ENCODE measurements around a stretch of chr10.

- PRO-cap = no peak
- RRBS = 88% methylated on average over 8 of the region's 22 CpGs
Measured at GRCh38 chr10:99233386-99233934, 2.2 kb downstream of the HPSE2 start.

DNA sequence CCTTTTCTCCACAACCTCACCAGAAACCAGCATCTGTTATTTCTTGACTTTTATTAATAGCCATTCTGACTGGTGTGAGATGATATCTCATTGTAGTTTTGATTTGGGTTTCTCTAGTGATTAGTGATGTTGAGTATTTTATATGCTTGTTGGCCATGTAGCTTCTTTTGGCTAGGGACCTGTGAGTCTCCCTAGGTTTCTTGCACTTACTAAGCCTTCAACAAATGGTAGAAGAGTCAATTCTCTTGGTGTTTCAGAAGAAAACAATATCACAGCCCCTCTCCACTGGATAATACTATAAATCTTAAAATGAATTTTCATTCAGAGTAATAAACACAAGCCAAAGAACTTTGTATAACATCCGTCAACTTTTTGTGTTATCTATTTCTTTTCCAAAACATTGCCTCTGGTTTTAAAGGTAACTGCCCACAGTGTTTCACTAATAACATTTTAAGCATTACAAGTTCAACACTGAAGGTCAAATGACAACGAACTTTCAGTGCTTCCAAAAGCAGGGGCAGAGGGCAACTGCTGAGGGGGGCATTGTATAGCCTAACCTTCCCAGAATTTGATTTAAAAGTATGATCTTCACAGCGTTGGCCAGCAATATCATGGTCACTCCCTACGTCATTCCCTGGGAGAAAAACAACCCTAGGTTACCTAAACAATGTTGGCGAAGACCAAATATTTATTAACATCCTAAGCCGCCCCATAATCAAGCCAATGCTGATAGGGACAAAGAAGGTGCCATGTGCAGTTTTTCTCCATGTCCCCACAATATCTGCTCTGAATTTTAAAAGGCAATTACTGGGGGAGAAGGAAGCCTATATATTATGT is 2.3 kb upstream of the GOT1 start:
- PRO-cap = no peak
- RRBS = no CpG with 5 or more reads among the region's 6 CpGs

DNA sequence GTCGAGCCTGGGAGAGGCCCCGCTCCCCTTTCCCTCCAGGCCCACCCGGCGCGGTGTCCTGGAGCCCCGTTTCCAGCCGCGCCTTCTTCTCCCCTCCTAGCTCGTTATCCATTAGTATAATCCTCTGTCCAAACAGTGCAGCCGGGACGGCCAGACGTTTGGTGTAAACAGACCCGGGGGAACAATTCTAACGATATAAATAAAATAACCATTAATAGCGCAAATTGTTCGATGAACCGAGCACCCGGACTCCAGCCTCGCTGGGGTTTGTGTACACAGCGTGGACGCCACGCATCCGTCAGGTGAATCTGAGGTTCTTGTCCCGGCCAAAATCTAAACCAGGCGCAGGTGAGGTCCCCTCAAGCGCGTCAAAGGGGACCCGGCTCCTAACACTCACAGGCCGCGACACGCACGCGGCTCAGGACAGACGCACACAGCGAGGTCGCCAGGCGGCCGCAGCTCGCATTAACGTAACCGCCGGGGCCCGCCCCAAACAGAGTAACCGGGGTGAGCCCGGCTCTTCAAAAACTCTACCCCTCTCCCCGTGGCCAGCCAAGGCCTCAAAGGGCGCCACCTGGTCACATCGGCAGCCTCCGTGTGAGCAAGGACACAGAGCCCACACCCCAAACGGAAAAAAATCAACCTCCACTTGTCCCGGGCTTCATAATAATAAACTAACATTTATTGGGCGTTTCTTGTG is 10.7 kb upstream of the NKX2-3 start:
- PRO-cap = no peak
- RRBS = 71% methylated on average over 22 of the region's 52 CpGs

DNA sequence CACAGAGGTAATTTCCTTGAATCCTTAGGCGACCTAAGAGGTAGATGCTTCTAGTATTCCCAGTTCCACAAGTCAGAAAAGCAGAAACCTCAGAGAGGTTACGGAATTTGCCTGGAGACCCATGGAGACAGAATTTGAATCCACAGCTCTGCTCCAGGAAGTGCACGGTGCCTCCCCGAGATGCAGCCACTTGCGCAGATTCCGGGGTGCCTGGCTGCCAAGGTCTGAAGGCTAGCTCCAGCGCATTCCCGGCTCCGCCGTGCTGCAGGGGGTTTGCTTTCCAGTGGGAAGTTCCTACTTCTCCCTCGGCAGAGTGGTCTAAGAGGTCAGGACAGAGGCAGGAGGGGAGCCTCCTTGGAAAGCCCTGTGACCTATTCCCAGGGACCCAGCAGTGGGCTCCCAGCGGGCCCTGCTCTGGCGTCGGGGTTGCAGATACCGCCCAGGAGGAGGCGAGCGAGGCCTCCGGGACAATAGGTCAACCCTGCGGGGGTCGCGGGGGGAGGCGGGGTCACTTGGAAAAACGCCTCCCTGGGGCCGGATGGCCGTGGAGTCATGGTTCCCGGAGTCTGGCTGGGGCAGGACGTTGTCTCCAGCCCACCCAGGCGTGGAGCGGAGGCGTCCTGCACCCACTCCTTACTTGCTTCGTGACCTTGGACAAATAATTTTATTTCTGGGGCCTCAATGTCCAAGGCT is 10.0 kb upstream of the NKX2-3 start:
- PRO-cap = no peak
- RRBS = 42% methylated on average over 10 of the region's 31 CpGs

DNA sequence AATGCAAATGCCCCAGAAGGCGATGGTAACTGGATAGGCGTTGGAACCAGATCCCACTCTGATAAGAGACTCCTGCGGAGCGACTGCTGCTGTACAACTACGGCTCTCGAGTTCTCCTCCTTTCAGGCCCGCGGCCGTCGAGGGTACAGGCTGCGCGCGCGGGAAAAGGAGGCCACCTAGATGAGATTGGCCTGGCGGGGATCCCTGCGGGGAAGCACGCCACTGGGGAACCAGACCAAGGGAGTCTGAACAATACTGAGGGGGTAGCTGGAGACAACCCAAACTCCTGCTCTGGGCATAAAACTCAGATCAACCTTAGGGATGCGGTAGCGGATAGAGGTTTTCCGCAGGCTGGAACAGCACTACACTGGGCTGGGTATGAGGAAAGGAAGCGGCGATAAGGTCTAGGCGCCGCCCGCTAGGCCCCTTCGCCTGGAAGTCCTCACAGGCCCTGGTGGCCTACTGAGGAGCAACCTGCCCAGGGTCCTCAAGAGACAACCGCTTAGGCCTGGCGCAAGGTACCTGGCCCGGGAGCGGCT is 2.8 kb upstream of the NKX2-3 start:
- PRO-cap = no peak
- RRBS = 54% methylated on average over 2 of the region's 30 CpGs

GRCh38 chr10:99530668-99531433 is 1.9 kb upstream of the NKX2-3 start:
- PRO-cap = no peak
- RRBS = 74% methylated on average over 7 of the region's 47 CpGs

GRCh38 chr10:99531434-99532218 is 1.1 kb upstream of the NKX2-3 start:
- PRO-cap = no peak
- RRBS = no CpG with 5 or more reads among the region's 26 CpGs

GRCh38 chr10:99775659-99775989 is 6.8 kb upstream of the ABCC2 start:
- PRO-cap = no peak

DNA sequence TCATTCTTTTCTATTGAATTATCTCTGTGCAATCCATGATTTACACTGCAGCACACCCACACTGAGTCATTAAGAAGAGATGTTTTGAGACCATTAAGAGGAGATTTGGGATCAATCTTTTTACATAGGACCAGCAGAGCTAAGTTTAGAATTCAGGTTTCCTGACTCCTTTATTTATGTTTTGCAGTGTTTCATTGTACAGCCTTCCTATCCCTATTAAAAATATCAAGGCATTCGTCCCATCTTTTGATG is 6.5 kb upstream of the ABCC2 start:
- PRO-cap = no peak
- RRBS = no CpG with 5 or more reads among the region's 1 CpG

GRCh38 chr10:99844437-99845020 is 62.1 kb downstream of the ABCC2 start:
- PRO-cap = no peak
- RRBS = no CpG with 5 or more reads among the region's 6 CpGs

- PRO-cap = no peak
- RRBS = no CpG with 5 or more reads among the region's 3 CpGs
Measured at GRCh38 chr10:99927702-99928288, 82.0 kb downstream of the DNMBP start.

- PRO-cap = no peak
- RRBS = no CpG with 5 or more reads among the region's 8 CpGs
Measured at GRCh38 chr10:99981539-99982245, 28.1 kb downstream of the DNMBP start.

- PRO-cap = no peak
- RRBS = no CpG with 5 or more reads among the region's 1 CpG
Measured at GRCh38 chr10:100175726-100176265, 10.0 kb downstream of the ERLIN1 start.

GRCh38 chr10:100285800-100286538 is 511 bp downstream of the BLOC1S2 start:
- PRO-cap = bidirectional peak, plus-strand start at chr10:100285909, minus-strand start at chr10:100285737; bidirectional peak, plus-strand start at chr10:100286257, minus-strand start at chr10:100286130
- RRBS = no CpG with 5 or more reads among the region's 24 CpGs

- PRO-cap = no peak
- RRBS = no CpG with 5 or more reads among the region's 11 CpGs
Measured at GRCh38 chr10:100345453-100346268, 1.4 kb upstream of the SCD start.

DNA sequence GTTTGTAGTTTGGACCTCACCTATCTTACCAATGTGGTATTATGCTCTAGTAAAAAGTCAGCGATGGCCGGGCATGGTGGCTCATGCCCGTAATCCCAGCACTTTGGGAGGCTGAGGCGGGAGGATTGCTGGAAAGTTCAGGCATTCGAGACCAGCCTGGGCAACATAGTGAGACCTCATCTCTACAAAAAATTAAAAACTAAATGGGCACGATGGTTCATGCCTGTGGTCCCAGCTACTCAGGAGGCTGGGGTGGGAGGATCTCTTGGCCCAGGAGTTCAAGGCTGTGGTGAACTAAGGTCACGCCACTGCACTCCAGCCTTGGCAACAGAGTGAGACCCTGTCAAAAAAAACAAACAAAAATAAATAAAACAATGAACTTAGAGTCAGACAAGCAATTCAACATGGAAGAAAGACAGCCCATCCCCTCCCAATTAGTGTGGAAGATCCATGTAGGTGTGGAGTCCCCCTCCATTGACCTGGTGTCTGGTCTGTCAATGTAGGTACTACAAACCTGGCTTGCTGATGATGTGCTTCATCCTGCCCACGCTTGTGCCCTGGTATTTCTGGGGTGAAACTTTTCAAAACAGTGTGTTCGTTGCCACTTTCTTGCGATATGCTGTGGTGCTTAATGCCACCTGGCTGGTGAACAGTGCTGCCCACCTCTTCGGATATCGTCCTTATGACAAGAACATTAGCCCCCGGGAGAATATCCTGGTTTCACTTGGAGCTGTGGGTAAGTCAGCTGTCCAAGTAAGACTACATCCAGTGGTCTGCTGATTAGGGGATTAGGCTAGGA is 9.2 kb downstream of the SCD start:
- PRO-cap = no peak
- RRBS = no CpG with 5 or more reads among the region's 13 CpGs

DNA sequence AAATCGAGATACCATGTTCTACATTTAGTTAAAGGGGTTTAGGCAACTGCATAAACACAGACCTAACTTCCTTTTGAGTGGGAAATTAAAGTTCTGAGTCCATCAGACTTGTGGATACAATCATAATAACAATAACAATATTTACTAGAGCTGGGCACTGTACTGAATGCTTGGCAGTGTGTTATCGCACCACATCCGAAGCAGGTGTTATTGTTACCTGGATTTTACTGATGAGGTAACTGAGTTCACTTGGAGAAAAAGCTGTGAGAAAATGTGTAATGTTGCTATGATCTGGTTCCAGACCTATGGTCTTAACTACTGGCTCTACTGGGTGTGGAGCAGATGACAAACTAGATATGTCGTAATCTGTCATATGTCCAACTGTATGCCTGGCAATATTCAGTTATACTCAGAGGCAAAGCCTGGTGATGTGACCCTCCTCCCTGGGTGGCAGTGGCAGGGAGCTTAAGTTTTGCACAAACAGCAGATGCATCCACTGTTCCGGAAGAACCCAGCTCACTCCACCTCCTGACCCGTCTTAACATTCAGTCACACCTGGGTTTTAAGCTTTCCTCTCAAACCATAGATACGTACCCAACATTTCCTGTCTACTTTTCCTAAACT is 23.5 kb downstream of the SCD start:
- PRO-cap = bidirectional peak, plus-strand start at position 406 of the sequence, minus-strand start at position 320 of the sequence
- RRBS = no CpG with 5 or more reads among the region's 7 CpGs

GRCh38 chr10:100509237-100509609 is 10.4 kb downstream of the SEC31B start:
- PRO-cap = no peak
- RRBS = no CpG with 5 or more reads among the region's 6 CpGs

DNA sequence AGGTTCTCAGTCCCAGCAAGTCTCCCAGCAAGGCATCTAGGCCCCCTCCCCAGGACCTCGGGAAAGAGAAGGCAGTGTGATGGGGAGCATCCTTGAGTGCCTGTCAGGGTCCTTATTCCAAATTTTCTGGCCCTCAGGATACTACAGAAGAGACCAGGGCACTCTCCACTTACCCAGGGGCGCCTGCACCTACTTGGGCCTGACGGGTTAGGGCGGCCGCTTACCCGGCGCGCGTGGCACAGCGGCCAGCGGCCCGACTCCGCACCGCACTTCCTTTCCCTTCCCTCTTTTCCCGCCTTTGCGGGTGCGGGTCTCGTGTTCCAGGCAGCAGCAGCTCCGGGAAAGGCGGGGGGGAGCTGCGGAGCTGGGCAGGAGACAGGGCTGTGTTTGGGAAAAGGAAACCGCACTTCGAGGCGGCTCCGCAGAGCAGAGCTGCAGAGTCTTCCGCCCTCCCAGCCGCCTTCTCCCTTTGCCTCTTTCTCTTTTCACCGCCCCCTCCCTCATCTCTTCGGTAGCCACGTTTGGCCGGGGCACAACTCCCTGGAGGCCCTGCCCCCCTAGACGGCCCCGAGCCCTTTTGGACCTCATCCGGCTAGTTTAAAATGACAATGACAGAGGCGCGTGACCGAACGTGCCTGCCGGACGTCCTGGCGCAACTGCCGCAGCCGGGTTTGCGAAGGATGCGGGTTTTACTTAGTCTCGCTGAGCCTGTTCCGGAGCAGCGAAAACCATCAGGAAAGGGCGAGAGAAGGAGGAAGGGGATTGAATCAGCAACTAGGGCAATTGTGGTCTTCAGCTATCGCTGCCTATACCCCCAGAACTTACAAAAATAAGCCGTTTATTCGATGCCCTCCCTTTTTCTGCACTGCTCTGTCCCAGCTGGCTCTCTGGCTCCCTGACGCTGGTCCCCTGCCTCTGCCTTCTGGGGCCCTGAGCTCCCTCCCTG is 7.9 kb upstream of the PAX2 start:
- PRO-cap = no peak
- RRBS = 32% methylated on average over 7 of the region's 53 CpGs

GRCh38 chr10:100826624-100827188 is 81.3 kb downstream of the PAX2 start:
- PRO-cap = no peak
- RRBS = 27% methylated on average over 40 of the region's 63 CpGs

Measured in MCF 10A (cell line).